ENCODE results near the genes RPS19, CD79A and ZNF574.

DNA sequence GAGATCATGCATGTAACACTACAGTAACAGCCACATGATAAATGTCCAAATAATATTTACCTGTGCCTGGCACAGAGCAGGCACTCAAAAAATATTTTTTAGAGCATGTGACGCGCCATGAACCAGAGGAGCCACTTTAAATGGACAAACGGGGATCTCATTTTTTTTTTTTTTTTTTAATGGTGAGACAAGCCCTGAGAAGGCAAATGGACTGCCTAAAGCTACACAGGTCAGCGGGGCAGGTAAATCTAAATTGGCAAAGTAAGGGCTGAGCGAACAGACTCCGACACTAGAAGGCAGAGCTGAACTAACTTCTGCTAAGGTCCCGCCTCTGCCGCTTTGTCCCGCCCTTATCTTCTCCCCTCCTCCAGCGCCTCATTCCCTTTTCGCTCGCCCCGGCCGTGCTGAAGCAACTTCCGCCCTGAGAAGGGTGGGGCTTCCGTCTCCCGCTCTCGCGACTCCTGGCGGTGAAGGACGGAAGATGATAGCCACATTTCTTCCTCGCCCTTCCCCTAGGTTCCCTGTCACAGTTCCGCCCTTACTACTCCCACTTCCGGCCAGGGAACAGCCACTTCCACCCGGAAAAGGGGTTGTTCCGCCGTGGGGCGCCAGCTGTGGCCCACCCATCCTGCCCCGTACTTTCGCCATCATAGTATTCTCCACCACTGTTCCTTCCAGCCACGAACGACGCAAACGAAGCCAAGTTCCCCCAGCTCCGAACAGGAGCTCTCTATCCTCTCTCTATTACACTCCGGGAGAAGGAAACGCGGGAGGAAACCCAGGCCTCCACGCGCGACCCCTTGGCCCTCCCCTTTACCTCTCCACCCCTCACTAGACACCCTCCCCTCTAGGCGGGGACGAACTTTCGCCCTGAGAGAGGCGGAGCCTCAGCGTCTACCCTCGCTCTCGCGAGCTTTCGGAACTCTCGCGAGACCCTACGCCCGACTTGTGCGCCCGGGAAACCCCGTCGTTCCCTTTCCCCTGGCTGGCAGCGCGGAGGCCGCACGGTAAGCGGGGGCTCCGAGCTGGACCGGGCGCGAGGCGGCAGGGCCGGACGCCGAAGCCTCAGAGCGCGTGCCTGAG, at the start of gene RPS19:
Gene RPS19 (plus strand): TSS at position 973 of the 1,083 bp plus-strand sequence.
- PRO-cap, 2 experiments = peak in 1 of 2 experiments; most common plus-strand start position 550 of the sequence (in 1); most common minus-strand start position 406 of the sequence (in 1)

GRCh38 chr19:41868099-41869409, 8.5 kb downstream of the RPS19 start:
- PRO-cap, 2 experiments = no peak in any of the 2 experiments

- PRO-cap, 2 experiments = no peak in any of the 2 experiments
Measured at GRCh38 chr19:41876747-41877898, at the start of gene CD79A. TSS of gene CD79A (plus strand) at chr19:41877279.

DNA sequence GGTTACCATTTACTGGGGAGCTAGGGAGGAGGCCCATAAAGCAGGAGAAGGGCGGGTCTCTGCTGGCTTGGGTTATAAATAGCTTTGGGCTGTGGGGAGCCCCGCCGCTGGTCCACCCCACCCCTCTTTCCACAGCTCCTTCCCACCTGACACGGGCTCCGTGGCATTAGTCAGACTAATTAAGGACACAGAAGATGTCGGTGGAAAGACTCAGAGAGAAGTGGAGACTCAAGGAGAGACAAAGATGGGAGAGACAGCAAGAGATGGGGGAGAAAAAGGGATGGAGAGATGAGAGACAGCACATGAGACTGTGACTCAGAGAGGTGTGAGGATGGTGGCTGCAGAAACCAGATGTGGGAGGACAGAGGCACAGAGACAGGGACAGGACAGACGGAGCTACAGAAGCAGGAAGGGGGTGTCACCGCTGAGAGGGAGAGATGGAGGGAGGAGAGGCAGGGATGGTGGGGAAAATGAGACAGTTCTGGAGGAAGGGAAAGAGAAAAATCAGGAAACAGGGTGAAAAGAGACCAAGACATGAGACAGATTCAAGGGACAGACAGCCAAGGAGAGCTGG, 3.9 kb downstream of the ARHGEF1 start:
- PRO-cap, 2 experiments = peak in 1 of 2 experiments; most common plus-strand start position 364 of the sequence (in 1)

GRCh38 chr19:41892062-41892907, 9.3 kb downstream of the ARHGEF1 start:
- PRO-cap, 2 experiments = no peak in any of the 2 experiments

GRCh38 chr19:41912657-41913088, 15.6 kb downstream of the ERFL start:
- PRO-cap, 2 experiments = no peak in any of the 2 experiments

DNA sequence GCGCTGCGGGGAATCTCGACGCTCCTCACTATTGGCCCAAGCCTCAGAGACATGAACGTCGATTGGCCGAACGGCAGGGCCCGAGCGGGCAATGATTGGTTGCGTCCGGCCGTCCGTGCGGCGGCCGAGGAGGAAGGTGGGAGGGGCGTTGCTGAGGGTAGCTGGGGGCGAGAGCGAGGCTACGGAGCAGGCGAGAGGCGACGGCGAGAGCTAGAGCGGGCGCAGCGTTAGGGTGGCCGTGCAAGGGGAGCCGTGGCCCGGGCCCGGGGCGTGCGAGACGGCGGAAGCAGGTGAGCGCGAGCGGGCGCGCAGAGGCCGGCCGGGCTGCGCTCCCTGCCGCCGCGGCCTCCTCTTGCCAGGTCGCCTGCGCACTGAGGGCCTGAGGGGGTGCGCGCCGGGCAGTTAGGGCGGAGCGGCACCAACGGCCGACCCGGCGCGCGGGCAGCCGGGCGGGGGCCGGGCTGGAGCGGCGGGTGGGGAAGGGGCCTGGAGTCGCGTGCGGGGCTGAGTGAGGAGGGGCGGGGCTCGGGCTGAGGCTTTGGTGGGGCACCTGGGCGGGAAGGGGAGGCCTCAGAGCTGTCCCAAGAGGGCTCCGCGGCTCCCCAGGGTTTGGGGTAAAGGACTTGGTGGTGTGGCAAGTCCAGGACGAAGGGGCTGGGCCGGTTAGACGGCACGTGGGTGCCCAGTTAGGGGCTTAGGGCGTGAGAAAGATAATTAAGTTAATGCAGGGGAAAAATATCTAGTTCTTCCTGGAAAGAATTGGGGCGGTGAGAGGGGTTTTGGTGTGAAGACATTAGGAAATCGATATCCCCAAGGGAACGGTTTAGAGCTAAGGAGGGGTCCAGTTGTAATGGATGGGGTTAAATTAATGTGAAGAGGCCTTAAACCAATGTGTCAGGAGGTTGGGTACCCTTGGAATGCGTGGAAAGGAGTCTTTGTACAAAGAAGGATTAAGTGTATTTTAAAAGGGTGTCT, at the start of gene ZNF574:
Gene ZNF574 (plus strand): TSS at position 170 of the 975 bp plus-strand sequence.
- PRO-cap, 2 experiments = peak in 1 of 2 experiments; most common plus-strand start position 160 of the sequence (in 1); most common minus-strand start position 373 of the sequence (in 1)

GRCh38 chr19:42191561-42192553, 25.6 kb downstream of the DEDD2 start:
- PRO-cap, 2 experiments = no peak in any of the 2 experiments

- PRO-cap, 2 experiments = no peak in any of the 2 experiments
Measured at GRCh38 chr19:42206280-42206493, 11.3 kb downstream of the DEDD2 start.

DNA sequence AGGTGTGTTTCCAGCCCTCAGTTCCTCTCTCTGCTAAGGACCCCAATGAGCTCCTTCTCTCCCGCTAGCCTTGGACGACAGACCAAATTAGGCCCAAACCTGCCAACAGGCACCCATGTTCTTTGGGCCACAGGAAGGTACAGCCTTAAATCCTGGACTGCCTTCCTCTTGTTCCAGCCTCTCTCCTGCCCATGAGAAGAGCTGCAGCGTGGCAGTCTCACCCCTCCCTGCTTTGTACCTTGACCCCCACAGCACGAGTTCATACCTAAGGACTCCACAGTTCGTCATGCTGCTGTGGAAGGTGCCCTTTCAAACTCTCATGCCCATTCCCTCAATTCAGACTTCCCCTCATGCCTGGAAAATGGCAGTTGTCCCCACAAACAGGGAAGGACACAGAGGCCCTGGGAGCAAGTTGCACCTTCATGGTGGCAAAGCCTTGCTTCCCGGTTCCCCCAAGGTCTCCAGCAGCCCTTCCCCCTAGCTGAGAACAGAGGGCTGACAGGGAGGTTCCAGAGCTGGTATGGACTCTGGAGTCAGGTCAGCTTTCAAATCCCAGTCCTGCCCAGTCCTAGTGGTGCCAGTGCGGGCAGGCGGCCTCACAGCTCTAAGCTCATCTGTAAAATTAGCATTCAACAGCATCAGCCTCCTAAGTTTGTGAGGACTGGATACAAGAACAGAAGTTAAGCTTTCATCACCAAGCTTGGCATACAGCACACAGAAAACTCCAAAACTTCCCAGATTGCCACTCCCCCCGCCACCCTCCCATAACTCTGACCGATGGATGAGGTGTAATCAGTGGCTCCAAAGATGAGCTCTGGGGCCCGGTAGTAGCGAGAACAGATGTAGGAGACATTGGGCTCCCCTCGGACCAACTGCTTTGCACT, 8.6 kb downstream of the GSK3A start:
- PRO-cap, 2 experiments = no peak in any of the 2 experiments

- PRO-cap, 2 experiments = peak in 1 of 2 experiments; most common plus-strand start chr19:42284645 (in 1); most common minus-strand start chr19:42284253 (in 1)
Measured at GRCh38 chr19:42284140-42285124, 15.4 kb downstream of the CIC start.

- PRO-cap, 2 experiments = no peak in any of the 2 experiments
Measured at GRCh38 chr19:42285125-42285436, 16.0 kb downstream of the CIC start.

- PRO-cap, 2 experiments = no peak in any of the 2 experiments
Measured at GRCh38 chr19:42288821-42289540, 13.0 kb upstream of the PRR19 start.

DNA sequence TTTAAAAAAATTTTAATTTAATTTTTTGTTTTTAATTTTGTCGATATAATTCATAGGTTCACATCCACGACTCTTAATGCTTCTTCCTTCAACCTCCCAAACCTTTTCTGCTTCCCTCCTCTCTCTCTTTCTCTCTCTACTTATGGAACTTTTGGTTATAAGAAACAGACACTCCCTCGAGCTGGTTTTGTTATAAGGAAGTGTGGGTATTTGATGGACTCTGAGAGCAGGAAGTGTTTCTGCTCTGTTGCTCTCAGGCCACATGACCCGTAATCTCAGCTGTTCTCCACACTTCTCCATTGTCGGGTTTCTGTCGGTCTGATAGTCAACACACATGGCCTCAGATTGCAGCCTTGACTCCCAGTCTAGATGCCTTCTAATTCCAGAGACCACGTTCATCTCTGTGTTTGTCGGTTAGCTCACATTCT, 26.5 kb downstream of the CNFN start:
- PRO-cap, 2 experiments = no peak in any of the 2 experiments

DNA sequence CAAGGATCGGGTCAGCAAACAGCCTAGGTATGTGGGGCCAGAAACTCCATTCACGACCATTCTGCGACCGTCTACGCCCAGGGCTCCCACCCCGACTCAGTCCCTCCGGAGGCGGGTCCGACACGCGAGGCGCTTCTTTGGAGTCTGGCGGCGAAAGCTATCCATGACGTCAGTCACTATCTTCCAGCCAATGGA, 6.6 kb upstream of the CNFN start:
- PRO-cap, 2 experiments = peak in 1 of 2 experiments; most common minus-strand start position 113 of the sequence (in 1)

- PRO-cap, 2 experiments = peak in 1 of 2 experiments; most common plus-strand start chr19:42397159 (in 1)
Measured at GRCh38 chr19:42397007-42398284, 7.3 kb upstream of the CNFN start.

DNA sequence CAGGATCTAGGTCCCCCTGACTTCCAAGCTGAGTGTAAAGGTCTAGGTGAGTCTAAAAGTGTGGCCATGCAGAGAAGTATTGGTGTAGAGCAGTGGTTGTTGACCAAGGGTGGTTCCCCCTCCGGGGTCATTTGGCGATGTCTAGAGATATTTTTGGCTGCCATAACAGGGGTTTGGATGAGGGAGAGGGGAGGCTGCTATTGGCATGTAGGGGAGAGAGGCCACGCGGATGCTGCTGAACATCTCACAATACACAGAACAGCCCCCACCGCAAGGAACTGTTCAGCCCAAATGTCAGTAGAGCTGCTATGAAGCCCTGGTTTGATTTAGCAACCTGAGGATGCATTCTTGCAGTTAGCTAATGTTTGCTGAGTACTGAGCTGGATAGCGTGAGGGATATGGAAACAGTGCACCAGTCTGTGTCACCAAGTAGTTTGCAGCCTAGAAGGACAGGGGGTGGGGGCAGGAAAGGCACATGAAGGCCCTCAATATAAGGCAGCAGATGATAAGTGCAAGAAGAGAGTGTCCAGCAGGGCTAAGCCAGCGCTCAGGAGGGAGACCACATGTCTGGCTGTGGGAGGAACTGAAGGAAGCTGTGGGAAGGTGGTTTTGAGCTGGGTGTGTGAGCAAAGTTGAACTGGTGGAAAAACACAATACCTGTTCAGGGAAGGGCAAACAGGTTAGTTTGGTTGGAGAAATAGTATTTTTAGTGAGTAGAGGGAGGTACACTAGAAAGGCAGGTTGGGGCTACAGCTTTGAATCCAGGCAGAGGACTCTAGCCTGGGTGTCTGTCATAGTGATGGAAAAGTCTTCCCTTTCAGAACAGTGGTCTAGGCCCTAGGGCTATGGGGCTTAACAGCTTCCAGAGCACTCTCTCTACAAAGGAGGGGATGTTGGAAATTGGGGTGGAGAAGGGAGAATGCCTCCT, 1.7 kb downstream of the CXCL17 start:
- PRO-cap, 2 experiments = no peak in any of the 2 experiments

DNA sequence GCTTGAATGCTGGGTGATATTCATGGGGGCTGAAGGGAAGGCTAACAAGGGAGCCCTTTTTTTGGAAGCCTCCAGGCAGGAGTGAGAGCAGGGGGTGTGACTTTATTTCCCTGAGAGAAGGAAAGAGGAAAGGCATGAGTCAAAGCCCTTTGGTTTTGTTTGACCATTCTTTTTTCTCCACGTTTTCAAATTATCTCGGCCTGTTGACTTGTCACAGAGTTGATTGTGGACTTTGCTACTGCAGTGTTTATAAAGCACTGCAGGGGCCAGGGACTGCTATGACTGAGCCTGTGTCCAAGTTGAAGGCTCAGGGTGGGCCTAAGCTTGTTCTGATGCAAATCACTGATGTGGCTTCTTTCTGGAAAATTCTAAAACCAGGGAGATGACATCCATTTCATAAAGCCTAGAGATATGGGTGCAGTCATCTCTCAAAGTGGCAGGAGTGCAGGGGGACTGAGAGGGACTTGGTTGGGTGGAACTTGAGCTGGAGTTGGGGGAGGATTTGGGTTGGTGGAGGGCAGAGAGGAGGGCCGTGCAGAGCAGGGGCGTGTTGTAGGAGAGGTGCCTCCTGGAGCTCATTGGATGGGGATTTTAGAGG, 1.2 kb upstream of the CXCL17 start:
- PRO-cap, 2 experiments = no peak in any of the 2 experiments

GRCh38 chr19:42466225-42467588, 24.0 kb upstream of the CXCL17 start:
- PRO-cap, 2 experiments = no peak in any of the 2 experiments

GRCh38 chr19:42494255-42494907, 33.9 kb downstream of the CEACAM1 start:
- PRO-cap, 2 experiments = no peak in any of the 2 experiments

Data from cerebral cortex (tissue), 2 donors.